AG09309 (cell line): Measurements from ENCODE around the gene TAAR6.

DNA sequence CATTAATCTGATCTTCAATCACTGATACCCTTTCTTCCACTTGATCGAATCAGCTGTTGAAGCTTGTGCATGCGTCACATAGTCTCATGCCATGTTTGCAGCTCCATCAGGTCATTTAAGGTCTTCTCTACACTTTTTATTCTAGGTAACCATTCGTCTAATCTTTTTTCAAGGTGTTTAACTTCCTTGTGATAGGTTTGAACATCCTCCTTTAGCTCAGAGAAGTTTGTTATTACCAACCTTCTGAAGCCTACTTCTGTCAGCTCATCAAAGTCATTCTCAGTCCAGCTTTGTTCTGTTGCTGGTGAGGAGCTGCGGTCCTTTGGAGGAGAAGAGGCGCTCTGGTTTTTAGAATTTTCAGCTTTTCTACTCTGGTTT, 42.1 kb upstream of the ARG1 start:
- RRBS: no CpG with 5 or more reads among the region's 5 CpGs

DNA sequence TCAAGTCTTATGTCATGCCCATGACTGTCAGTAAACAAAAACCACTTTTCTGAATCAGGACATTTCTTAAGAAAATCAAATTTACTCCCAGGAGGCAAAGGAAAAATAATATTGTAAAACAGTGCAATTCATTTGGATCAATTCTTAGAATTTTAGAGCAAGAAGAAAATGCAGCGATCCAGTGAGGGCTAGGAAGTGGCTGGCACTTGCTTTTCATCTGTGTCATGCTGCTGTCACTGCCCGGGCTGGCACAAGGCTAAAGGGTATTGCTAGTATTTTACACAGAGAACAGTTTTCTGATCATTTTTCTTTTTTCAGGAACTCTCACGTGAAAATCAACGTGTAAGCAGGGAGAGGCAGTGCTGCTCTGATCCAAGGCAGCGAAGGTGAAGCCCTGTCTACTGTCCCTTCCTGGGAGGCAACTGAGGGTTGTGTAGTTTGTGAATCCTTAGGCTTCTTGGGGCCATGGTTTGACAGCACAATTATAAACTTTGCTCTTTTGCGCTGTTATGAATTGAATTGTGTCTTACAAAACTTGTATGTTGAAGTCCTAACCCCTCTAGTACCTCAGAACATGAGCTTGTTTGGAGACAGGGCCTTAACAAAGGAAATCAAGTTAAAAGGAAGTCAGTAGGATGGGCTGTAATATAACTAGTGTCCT, 38.4 kb upstream of the ARG1 start:
- RRBS: no CpG with 5 or more reads among the region's 6 CpGs

GRCh38 chr6:131575785-131576302, 2.8 kb downstream of the ARG1 start:
- RRBS: no CpG with 5 or more reads among the region's 5 CpGs

DNA sequence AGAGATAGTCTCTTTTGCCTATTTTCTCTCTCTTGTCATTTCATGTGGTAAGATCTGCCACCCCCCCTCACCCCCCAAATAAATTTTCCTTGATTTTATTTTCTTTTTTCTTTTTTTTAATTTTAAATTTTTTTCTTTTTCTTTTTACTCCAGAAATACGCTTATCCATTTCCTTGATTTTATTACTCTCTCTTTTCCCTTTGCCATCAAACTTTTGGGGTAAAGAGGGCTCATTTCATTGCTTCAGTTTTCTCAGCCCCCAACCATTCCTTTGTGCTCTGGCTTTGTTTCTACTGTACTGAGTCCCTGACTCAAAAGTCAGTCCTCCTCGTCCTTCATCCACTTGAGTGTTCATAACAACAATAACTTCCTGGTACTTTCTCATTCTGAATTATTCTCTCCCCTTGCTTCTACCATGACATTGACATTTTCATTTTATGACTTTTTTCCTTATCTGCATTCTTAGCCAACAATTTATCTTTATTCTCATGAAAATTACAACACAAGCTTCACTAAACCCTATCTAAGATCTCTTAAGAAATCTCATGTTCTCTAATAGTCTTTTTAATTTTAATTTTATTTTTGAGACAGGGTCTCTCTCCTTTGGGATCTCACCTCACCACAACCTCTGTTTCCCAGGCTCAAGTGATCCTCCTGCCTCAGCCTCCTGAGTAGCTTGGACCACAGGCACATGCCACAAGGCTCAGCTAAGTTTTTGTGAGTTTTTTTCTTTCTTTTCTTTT, 929 bp downstream of the ENPP3 start:
- RRBS: no CpG with 5 or more reads among the region's 2 CpGs

DNA sequence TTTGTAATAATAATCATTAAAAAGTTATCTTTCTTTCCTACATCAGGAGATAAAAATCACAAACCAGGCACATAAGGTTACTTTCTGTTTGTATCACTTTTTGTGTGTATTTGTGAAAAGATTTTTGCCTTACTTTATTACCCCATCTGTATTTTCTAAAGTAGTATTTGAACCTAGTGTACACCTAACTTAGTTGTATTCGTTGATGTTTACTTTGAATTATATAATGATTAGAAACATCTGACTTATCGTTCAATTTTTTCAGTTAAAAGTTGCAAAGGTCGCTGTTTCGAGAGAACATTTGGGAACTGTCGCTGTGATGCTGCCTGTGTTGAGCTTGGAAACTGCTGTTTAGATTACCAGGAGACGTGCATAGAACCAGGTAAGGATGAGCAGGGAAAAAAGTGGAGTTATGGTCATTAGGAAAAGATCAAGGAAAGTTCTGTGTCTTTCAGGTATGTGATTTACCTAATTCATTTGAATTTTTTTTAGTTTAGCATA, 42.0 kb downstream of the ENPP1 start:
- RRBS: no CpG with 5 or more reads among the region's 6 CpGs

- RRBS: no CpG with 5 or more reads among the region's 5 CpGs
These were observed 52.5 kb downstream of the STX7 start for GRCh38 chr6:132460299-132461024.

DNA sequence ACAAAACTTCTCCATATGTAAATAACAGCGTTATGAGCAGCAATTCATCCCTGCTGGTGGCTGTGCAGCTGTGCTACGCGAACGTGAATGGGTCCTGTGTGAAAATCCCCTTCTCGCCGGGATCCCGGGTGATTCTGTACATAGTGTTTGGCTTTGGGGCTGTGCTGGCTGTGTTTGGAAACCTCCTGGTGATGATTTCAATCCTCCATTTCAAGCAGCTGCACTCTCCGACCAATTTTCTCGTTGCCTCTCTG, at the start of gene TAAR6:
Gene TAAR6 (plus strand): TSS at position 33 of the 254 bp plus-strand sequence.
- RRBS: no CpG with 5 or more reads among the region's 9 CpGs

DNA sequence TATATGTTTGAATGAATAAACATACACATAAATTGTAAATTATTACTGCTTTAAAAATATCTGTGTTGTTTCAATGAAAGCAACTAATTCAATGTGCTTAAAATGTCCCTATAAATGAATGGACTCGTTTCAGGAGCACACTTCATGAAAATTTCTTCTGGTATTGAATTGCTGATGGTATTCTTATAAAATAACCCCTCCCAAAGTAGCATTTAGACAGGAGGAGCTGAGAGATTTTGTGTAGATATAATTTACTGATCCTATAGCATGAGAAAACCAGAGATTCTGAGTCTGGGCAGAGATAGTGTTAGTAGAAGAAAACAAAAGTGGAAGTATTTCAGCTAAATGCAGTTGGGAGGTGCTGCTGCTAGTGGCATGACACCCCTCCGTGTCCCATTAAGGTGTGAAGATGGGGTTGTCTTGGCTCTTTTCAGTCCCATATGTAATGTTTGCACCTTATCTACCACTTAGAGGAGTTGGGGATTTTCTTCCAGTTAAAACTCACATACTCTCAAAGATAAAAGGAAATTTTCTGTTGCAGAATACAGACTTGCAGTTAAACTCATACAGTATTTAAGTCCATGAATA, 11.7 kb downstream of the TAAR2 start:
- RRBS: no CpG with 5 or more reads among the region's 2 CpGs

GRCh38 chr6:132614385-132614986, 9.6 kb downstream of the TAAR2 start:
- RRBS: no CpG with 5 or more reads among the region's 7 CpGs

DNA sequence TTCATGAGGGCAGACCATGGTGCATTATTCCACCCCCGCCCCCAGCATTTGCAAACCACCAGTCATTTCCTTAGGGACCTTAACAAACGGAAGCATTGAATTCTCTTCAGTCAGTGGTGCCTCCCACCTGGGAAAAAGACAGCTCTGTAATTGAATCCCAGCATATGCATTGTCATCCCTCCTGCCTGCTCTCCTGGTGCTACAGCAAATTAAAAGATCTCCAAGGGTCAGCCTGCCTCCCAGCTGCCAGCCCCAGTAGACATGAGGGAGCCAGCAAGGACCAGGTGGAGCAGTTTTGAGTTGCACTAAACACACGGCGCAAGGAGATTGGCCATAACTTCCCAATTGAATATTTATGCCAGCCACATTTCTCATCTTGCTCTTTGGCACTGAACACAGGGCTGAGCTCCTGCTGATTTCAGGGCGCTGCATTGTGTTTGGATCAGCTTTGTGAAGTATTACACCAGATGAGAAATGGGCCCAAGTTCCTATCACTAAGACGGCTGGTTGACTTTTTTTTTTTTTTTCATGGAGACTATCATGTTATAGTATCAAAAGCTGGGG, 190.9 kb downstream of the EYA4 start:
- RRBS: no CpG with 5 or more reads among the region's 6 CpGs

DNA sequence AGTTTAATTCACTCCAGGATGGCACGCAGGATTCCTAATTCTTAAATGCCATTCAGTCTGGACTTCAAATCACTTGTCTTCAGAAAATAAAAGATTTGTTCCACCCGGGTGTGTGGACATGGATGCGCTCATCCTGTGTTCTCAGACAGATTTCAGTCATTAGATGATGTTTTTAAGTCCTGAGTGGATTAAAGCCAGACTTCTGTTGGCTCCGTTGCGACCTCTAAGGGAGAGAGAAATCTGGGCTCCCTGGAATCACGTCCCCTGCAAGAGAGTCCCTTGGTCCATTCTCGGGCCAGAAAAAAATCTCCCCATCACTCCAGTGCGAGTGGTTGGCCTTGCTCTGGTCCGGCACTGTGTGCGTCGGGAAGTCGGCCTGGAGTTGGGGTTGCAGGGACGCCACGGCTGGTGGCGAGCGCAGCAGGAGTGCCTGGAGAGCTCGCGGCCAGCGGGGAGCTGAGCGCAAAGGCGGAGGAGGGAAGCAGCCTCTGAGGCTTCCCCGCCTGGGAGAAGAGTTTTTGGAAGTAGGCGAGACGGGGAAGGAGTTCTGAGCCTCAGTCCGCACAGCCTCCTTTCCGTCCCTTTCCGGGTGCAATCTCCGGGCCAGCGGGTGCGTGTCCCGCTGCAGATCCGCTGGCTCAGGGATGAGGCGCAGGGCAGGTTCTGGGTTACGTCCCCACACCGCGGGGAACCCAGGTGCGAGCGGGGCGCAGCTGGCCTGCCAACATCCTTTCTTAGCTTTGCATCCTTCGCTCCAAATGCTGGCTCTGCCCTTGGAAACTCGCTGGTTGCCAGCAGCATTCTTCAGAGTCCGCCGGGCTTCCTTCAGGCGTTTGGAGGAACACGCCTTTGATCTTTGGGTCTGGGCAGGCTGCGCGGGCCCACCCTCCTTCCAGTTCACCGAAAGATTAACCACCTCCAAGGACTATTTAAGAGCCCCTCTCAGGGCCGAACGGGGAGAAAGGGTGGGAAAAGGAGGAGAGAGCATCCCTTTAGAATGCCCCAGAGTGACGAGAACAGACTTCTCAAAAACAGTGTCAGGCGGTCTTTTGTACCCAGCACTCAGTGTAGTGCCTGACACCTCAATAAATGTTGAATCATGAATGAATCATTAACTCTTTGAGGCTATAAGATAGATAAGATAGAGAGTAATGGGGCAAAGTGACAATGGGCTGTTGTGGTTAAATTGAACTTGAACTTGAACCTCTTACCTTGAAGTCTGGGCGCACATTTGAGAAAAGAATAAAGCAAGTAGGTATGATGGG, 7.0 kb downstream of the TCF21 start:
- RRBS: no CpG with 5 or more reads among the region's 53 CpGs

DNA sequence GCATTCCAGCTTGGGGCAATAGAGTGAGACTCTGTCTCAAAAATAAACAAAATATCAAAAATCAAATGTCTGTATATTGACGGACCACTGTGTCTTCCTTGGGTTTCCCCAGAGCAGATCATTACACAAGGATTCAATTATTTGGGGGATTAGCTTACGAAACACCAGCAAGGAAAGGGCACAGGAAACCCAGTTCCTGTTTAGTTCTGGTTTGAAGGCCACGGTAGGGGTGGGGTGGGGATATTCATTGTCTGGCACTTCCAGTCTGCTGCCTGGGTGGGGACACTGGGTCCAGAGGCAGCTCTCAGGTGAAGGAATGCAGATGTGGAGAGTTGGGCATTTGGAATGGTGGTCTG, 28.5 kb upstream of the SGK1 start:
- RRBS: no CpG with 5 or more reads among the region's 3 CpGs

DNA sequence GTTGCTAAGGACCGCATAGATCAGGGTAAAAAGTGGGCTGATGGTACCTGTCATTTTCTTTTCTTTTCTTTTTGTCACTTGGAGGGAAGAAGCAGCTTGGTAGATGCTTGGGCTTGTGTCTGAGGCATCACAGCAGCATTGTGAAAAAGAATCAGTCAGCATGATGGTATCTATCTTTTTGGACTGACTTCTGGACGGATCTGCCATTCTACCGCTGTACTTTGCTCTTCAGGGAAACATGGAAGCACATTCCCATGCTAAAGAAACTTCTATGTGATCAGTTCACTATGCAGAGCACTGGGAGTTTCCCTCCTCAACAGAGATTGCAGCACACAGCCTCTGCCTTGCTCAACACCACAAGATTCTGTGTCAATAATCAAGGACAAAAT, 54.9 kb upstream of the SGK1 start:
- RRBS: no CpG with 5 or more reads among the region's 3 CpGs

DNA sequence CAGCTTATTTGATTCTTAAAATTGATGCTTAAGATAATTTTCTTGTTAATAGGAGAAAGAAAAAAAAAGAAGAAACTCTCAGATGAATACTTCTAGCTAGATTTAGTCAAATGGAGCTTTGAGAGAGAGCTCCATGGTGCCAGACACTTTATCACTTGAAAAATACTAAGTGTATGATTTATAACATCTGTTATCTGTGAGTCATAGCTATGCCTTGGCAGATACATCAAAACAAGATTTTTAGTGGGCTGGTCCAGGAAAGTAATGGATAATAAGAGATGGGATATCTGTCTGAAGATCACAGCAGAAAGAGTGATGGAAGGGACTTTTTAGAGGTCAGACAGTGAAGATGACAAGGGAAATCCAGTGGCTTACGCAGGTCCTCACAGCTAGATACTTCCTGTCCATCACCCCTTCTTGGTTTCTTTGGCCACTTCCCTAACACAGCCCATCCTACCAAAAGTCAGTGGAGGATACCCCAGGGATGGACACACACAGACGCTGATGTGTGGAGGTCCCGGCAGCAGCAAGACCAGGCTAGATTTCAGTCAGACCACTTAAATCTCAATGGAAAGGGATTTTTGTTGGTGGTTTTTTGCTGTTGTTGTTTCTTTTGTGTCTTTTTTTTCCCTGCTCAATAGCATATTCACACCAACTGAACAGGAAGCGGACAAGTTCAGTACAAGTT, 209.4 kb downstream of the ALDH8A1 start:
- RRBS: no CpG with 5 or more reads among the region's 4 CpGs

- RRBS: no CpG with 5 or more reads among the region's 2 CpGs
These were observed 119.0 kb downstream of the ALDH8A1 start for GRCh38 chr6:134830793-134831395.

DNA sequence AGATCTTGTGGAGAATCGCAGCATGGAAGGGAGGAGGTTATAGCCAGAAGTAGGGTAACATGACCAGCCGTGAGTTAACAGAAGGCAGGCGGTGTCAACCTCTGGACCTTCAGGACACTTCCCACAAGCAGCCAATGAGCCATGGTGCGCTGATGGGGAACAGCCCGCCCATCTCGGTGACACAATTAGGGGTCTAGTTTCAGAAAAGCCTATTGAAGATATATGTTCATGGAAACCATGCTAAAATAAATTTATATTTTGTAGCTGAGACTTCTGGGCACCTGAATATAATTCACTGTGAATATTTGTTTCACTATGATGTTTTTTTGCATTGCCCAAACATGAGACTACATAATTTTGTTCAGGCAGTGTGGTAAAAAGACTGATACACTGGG, 98.2 kb downstream of the ALDH8A1 start:
- RRBS: no CpG with 5 or more reads among the region's 6 CpGs

DNA sequence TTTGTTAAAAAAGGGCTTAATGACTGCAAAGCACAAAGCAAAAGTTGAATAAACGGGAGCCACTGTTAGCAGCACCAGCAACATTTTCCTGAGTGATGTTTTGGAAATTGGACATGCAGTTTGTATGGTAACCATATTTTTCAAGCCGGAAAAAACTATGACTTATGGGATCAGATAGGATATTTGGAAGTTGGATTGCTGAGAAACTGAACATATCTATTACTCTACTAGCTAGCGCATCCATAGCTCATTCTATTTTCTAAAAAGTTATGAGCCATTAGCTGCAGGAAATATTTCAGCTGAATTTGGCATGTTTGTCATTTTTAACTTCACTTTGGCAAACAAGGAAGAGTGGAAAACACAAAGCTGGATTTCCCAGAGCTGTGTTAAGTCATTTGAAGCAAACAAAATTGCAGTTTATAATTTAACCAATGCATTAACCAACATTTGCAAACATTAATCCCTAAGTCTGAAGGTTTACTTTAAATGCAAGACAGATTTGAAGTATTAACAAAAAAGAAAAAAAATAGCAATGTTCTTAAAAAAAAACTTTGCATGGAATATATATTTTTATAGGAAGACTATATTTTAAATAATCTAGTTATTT, 1.3 kb downstream of the ALDH8A1 start:
- RRBS: no CpG with 5 or more reads among the region's 3 CpGs

GRCh38 chr6:135182124-135182627, 1.1 kb downstream of the MYB start:
- RRBS: 2% methylated on average over 12 of the region's 49 CpGs

- RRBS: no CpG with 5 or more reads among the region's 8 CpGs
These were observed 7.6 kb downstream of the MYB start for GRCh38 chr6:135188350-135189464.